Foreskin keratinocyte (primary cell): ENCODE measurements around a stretch of chr1.

- RAMPAGE, total RNA: no peak
These were observed 8.9 kb upstream of the CALML6 start for GRCh38 chr1:1906192-1906558.

DNA sequence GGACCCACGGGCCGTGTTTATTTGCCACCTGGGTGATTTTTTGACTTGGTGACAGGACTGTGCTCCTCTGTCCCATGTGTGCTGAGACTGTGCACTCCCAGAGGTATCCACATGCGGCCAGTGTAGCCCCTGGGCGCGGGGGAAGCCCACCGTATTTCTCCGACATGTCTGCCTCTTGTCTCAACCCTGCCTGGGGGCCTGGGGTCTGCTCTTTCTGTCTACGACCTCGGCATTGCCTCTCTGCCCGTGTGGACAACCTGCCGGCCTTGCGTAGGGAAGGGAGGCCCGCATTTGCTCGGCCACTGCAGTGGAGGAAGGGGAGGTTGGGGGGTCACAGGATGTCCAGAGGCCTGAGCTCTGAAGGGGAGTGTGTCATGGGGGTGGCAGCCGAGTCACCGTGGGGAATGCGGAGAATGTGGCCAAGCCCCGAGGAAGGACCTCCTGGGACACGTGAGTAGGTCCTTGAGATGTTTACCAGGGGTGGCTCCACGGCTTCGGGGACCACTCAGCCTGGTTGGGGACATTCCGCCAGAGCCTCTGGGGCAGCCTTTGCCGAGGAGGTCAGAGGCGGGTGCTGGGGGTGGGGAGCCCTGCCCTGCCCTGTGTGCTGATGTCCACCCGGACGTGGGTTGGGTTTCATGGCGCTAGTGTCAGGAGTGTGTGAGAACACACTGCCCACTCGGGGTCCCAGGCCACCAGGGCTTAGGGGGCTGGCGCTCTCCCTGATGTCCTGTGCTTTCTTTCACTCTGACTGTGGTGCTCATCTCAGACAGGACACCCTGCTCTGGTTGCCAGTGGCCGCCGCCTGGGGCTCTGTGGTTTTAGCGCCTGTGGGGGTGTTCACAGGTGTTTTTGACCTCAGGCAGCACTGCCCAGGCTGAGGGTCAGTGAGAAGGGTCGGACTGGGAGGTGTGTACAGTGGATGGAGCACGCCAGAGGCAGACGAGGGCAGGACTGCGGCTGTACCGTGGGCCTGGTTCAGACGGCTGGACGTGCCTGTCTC lies 11.2 kb downstream of the PRKCZ start:
- RAMPAGE, total RNA: no peak

DNA sequence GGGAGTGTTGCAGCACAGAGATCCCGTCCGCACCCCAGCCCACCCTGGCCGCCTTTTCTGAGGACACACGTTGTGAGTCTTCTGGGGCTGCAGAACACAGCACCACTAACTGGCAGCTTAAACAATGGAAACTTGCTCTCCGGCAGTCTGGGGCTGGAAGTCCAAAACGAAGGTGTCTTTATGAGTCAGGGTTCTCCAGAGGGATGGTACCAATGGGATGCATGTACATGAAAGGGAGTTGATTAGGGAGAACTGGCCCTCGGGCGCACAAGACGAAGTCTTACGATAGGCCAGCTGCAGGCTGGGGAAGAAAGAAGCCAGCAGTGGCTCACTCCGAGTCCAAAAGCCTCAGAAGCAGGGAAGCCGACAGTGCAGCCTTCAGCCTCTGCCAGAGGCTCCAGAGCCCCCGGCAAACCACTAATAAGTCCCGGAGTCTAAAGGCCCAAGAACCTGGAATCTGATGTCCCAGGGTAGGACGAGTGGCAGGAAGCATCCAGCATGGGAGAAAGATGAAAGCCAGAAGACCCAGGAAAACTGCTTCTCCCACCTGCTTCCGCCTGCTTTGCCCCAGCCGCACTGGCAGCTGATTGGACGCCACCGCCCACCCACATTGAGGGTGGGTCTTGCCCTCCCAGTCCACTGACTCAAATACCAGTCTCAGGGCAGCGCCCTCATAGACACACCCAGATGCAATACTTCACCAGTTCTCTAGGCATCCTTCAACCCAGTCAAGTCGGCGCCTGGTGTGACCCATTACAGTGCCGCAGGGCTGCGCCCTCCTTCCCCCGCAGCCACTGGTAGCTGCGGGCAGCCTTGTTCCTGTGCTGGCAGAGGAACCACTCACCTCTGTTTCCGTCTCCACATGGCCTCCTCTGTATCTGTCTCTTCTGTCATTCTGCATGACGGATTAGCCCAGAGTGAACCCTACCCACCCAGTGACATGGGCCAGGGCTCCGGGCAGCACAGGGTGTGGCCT lies 57.6 kb downstream of the FAAP20 start:
- RAMPAGE, total RNA: no peak

GRCh38 chr1:2139797-2140371 lies 54.7 kb downstream of the FAAP20 start:
- RAMPAGE, total RNA: no peak

DNA sequence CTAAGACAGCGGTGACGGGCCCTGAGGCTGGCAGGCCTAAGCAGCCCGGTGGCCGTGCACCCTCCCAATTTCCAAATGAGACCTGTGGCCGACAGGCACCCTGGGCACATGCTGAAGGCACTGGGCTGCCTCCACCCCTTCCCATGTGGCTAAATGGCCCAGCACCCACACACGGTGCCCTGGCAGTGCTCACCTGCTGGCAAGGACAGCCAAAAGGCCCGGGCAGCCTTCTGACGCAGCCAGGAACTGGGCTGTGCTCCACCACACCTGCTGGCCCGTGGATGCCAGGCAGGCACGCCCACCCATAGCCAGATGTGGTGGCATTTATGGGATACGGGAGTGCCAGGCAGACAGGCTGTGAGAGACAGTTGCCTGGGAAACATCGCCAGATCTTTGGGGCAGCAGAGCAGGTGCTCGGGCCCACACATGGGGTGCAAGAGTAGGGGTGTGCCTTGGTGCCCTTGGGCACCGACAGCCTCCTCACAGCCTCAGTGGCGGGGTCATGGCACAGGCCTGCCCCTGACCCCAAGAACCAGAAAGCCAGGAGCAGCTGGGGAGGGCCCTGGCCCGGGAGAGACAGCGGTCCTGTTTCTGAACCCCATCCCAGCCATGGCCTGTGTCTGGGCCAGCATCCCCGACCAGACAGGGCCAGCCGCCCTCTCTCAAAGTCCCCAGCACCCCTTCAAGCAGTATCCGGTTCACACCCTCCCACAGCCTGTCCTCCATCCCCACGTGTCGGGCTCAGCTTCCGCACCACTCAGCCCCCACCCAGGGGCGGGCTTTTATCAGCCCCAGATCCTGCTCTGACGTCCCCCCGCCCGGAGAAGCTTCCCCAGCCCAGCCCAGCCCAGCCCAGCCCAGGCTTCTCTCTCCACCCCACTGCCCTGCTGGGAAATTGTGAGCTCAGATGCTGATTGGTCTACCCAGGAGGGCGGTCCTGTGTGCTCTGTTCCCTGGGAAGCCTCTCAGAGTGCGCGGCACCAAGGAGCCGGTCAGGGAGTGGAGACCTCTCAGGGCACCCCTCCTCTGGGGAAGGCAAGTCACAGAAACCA lies 4.3 kb upstream of the FAAP20 start:
- RAMPAGE, total RNA: no peak

DNA sequence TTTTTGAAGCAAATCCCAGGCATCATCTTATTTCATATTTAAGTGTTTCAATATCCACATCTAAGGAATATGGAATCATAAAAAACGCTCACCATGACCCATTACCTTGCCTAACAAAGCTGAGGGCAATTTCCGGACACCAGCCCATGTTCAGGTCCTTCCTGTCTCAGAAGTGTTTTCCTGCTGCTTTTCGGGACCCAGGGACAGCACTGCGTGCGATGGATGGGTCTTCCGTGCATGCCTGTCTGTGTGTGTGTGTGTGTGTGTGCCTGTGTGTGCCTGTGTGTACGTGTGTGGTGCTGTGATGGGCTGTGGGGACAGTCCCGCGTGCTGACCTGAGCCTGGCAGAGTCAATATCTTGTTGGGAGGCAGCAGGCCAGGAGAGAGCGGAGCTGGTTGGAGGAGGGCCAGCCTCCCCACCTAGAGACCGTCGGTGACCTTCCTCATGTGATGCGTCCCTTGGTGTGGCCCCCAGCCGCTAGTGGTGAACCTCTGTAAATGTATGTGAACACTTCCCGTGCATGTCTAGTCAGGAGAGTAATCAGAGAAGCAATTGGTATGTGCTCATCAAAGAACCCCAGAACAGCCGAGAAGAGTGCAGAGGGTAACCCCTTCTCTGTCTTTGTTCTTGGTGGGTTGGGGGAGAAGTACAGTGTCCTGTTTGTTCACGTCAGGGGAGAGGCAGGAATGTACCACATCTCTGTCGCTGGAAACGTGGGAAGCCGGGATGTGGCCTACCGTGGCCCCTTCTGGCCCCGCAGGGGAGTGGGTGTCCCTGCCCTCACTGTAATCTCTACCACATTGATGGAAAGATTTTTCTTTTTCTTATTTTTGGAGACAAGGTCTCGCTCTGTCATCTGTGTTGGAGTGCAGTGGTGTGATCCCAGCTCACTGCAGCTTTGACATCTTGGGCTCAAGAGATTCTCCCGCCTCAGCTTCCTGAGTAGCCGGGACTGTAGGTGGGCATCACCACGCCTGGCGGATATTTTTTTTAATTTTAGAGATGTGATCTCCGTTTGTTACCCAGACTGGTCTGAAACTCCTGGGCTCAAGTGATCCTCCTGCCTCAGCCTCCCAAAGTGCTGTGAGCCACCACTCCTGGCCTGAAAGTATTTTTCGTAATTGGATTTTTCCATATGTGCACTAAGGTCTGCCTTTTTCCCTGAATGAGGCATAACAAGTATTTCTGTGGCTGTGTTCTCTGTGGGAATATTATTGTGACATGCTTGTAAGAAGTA lies 14.0 kb downstream of the SKI start:
- RAMPAGE, total RNA: no peak

DNA sequence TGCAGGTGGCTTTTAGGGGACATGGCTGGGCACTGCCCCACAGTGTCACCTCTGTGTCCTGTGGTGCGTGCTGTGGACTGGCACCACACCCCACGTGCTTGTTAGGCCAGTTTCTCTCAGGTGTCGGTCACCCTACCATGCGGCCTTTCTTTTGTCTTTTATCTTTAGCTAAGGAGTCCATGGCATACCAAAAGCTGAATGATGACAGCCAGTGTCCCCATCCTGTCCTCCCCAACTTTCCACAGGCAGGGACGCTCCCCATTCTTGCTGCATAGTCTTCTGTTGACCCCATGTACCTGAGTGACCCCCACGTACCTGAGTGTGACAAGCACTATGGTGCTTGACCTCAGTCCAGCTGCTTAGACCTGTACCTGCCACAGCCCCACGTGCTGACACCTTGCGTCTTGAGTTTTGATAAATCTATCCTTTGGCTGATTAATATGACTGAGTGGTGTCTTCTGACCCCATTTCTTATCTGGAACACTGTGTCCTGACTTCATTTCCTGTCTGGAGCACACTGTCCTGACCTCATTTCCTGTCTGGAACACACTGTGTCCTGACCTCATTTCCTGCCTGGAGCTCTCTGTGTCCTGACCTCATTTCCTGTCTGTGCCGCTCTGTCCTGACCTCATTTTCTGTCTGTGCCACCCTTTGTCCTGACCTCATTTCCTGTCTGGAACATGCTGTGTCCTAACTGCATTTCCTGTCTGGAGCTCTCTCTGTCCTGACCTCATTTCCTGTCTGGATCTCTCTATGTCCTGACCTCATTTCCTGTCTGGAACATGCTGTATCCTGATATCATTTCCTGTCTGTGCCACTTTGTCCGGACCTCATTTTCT lies 27.0 kb downstream of the SKI start:
- RAMPAGE, total RNA: no peak

DNA sequence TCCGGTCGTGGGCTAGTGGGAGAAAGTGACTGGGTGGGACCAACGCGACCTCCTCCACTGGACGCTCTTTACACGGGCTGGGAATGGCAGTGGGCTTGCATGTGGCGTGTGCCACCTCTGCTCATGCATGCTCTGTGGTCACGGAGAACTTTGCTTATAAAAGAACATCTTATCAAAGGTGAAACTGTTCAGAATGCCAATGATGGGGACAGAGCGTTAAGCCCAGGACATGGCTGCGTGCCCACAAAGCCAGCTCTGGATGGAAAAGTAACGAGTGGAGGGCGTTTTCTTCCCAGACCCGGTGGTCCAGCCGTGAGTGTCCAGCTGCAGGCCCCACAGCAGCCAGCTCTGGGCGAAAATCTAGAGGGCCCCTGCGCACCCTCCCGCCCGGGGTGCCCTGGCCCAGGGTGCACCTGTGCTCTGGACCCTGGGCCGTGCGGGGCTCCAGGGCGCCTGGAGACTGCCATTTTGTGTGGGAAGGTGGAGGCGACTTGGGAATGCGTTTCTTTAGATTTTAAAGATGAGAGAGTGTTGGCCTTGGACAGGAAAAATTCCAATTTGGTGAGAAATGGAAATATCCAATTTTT lies 58.7 kb downstream of the SKI start:
- RAMPAGE, total RNA: no peak

DNA sequence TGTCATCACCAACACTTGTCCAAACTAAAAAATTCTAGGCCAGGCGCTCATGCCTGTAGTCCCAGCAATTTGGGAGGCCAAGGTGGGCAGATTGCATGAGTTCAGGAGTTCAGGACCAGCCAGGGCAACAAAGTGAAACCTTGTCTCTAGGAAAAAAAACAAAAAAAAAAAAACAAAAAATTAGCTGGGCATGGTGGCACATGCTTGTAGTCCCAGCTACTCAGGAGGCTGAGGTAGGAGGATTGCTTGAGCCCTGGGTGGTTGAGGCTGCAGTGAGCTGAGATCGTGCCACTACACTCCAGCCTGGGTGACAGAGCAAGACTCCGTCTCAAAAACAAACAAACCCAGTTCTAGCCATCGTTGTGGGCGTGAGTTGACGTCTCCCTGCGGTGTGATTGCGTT lies 67.9 kb downstream of the SKI start:
- RAMPAGE, total RNA: no peak

DNA sequence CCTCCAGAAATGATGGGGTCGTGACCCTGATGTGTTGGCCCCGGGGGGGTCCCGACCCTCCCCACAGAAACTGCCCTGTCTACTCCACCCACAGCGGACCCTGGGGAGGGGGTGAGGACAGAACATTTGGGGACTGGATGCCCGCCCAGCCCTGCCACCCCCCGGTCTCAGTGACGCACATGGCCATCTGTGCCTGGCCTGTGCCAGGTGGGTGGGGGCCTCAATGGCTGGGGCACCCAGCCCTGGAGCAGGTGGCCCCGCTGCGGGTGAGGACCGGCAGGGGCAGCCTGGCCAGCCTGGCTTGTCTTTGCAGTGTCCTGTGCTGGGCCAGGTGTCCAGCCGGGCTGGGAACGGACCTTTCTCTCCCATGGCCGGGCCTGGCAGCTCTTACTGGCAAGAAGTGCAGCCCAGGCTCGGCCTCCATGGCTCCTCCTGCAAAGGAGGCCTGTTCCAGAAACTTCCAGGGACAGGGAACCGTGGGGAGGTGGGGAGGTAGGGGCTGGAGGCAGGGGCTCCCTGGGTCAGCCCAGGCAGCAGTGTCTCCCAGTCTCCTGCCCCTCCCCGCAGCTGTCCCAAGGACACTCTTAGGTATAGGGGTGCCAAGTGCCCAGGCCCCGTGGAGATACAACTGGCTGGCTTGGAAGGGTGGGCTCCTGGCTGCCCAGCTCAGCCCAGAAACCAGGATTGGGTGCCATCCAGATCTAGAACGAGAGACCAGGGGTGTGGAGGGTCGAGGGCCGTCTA lies 78.4 kb downstream of the MORN1 start:
- RAMPAGE, total RNA: no peak

DNA sequence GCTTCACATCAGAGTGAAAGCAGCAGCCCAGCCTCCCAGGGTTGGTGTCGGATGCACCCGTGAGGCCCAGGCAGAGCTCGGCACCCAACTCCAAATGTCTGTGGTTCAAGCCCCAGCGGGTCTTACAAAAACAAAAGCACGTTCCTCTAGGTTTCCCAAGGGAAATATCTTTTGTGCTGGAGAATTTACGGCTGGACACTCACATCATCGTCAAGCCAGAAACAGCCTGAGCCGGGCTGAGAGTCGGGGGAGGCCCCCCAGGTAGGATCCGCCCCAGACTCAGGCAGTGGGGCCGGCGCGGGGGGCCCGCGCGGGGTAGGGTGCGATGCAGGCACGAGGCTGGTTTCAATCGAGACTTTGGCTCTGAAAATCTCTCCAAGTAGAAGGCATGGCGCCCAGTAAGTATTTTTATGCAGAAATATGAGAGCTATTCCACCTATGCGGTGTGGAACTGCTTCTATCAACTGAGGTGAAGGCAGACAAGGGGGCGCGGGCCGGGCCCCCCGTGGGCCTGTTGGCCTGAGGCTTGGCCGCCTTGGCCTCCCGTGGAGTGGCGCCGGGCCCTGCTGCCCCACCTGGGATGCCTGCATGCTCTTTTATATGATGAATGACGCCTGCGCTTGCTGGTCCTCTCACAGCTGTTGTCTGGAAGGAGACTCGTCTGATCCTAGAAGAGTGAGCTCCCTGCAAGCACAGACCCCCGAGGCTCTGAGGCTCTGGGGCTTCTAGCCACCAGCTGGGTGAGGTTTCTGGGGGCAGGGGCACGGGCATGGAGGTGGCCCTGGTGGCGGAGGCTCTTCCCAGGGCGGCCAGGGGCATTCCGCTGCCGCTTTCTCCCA lies 36.4 kb downstream of the MORN1 start:
- RAMPAGE, total RNA: no peak

DNA sequence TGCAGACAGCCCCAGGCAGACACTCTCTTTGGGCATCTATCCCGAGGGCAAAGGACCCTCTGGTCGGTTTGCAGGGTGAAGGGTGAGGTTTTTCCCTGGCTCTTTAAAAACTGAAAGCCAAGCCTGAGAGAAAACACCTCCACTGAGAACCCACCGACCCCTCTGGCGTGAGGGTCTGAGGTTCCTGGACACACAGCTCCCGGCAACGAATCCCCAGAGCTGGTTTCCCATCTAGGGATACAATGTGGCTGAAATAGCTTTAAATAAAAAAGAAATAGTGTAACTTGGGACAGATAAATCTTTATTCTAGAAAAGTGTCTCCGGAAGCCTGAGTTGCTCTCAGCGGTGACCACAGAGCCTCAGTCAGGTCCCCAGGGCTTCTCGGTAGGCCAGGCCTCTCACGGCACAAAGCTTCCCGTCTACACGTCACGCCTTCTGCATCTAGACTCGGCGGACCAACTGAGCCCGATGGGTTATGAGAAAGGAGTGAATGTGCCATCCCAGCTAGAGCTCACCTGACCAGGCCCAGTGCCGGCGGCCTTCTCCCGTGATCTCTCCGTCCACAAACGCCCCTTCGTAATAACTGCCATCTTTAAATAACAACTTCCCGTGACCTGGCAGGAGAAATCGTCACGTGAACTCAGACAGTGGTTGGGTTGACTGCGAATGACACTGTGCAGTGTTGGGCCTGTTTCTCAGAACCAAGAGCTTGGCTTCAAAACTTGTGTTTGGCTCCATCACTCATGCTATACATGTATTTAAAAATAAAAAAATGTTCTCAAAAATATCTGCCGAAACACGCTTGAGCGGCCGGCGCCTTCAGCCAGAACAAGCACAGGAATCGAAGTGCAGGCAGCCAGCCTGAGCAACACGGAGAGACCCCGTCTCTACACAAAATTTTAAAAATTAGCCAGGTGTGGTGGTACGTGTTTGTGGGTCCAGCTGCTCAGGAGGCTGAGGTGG lies 3.3 kb downstream of the MORN1 start:
- RAMPAGE, total RNA: no peak

DNA sequence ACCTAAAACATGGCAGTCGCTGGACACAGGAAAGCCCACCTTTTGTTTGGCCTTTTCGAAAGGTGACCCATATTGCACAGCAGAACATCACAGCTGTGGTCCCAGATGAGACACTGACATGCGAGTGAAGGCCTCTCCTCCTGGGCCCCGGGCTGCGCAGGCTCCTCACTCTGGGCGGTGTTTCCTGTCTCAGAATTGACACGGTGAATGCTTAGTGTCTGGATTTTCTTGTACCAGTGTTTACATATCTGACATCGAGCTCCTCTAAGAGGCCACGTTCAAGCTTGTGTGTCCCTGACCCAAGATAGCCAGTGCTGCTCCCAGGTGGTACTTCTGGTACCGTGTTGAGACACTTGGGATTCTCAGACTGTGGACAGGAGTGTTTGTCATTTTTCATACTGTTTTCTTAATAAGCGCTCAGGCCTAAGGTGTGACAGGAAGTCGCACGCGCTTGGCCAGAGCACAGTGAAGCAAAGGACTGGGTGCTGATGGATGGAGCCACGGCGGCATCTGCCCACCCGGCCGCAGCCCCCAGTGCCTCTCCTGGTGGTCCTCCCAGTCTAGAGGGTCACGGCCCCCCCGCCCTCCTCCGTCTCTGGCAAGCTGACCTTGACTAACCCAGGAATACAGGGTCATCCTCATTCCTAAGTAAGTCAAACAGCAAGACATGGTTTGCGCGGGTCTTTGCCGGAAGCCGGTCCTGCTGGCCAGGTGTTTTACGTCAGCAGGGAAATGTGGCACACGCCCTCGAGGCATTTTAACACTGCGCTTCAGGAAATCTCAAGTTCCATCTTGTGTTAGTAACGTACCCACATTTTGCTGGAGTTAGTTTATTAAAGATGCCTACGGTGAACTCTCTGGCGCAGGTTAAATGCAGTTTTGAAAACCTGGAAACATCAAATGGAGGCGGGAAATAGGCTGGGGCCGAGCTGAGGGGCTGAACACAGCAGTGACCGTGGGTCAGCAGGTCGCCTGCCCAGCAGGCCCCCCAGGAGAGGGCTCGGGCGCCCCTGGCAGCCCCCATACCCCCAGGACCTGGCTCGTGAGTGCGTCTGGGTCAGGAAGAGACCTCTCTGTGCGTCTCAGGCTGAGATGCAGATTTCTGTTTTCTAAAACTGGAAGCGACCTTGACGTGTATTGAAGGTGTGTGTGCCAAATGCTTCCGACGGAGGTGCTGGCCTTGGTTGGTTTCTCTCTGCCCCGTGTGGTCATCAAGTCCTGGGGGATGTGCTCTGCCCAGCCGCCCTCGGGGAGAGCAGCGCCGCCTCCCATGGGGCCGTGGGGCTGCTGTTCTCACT lies 7.9 kb downstream of the PEX10 start:
- RAMPAGE, total RNA: no peak

DNA sequence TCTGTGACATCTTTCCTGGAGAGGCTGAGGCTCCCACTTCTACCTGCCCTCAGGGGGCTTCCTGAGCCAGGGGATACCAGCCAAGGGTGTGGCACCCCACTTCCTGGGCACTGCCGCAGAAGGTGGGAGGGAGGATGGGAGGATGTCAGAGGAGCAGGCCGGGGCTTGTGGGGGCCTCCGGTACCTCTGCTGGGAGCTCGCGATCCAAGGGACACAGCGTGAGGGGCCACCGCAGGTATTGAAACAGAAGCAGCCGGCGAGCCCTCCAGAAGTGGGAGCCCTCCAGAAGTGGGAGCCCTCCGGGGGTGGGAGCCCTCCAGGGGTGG lies 15.1 kb upstream of the PEX10 start:
- RAMPAGE, total RNA: start-site peak on the plus strand centred at position 174 of the sequence, 136 bp wide, 76 and 179 reads in 2 replicates

GRCh38 chr1:2446338-2446775 lies 29.7 kb upstream of the PLCH2 start:
- RAMPAGE, total RNA: no peak

DNA sequence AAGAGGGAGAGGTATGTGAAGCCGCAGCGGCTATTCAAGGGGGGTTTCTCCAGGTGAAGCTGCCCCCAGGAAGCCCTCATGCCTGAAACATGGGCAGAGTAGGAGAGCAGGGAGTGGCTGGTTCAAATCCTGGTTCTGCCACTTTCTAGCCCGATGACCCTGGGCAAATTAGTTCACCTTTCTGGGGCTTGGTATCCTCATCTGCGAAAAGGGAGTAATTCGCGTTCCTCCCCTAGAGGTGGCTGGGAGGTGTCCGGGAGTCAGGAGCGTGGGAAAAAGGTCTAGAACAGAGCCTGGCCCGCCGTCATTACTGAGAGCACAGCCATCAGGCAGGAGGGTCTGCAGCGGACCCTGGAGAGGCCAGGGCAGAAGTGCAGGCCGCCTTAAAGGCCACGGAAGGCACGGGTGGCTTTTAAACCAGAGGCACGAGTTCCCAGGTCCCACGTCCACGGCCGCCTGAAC lies 941 bp downstream of the PANK4 start:
- RAMPAGE, total RNA: no peak

GRCh38 chr1:2528656-2529072 lies 1.4 kb downstream of the HES5 start:
- RAMPAGE, total RNA: no peak

DNA sequence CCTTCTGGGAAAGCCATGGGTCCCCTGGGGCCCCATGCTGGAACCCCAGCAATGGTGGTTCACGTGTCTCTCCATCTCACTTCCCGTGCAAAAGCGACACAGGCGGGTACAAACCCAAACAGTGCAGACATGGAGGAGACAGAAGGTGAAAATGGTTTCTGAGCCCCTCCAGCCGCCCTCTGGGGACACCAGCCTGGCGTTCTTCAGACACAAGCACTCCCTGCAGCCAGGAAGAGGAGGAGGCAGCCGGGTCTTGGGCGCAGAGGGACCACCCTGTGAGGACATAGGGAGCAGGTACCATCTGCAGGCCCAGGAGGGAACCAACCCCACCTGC lies 5.7 kb upstream of the TNFRSF14 start:
- RAMPAGE, total RNA: no peak

DNA sequence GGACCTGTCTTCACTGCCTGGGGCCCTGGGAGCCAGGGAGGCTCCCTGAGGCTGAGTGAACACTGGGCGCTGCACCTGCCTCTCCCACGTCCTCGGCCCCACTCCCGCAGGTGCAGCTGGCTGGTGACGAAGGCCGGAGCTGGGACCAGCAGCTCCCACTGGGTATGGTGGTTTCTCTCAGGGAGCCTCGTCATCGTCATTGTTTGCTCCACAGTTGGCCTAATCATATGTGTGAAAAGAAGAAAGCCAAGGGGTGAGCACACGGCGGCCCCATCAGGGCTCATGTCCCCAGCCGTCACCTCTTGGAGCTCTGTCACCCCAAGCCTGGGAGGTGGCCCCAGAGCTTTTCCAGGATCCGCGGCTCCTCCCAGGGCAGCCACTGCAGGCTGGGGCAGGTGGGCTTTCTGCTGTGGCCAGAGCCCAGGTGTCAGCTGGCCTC lies 5.4 kb downstream of the TNFRSF14 start:
- RAMPAGE, total RNA: no peak

- RAMPAGE, total RNA: no peak
These were observed 2.4 kb upstream of the PRXL2B start for GRCh38 chr1:2584149-2584588.